Mesothelial cell of epicardium (in vitro differentiated cells): ENCODE results near the gene GLMN.

DNA sequence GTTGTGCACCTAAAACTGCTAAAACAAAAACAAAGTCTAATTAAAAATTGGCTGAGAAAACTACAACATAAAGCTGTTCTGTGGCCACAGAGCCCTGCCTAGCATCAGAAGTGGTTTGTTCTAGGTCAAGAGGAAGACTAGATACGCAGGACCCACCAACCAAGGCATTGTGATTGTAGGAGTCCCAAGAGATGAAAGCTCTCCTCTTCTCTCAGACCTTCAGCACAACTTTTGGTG lies 80.9 kb upstream of the LRRC8D start:
- PRO-cap: no peak

DNA sequence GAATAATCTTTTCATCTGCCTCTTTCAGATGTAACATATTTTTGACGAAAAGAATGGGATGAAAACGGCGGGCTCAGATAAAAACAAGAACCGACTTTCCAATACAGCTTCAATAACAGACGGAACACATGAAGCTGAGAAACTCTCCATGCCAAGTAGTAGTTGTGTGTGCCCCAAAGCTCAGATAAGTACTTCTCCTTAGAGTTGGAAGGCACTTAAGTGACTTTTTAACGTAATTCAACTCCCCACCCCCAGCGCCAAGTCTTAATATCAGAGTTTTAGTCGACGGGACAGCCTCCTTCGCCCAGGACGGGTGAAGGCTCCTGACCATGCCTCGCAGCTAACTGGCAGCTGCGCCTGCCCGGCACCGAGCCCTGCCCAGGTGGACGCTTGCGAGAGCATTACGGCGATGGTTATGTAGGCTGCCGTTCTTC lies 467 bp upstream of the LRRC8D start:
- PRO-cap: no peak

DNA sequence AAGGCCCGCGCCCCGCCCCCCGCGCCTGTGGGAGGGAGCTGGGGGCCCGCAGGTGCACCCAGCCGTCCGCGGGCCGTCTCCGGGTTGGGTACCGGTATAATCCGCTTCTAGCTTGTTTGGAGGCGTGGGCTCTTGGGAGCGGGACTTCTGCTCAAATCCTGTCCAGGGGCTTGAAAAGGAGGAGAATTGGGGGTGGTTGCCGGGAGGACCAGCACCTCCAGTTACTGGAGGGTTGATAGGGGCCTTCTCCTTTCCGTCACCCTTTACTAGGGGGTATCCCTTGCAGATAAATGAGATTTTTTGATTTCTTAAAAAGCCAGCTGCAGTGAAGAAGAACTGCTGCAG lies 965 bp downstream of the LRRC8D start:
- PRO-cap: no peak

GRCh38 chr1:89822571-89822775 lies 1.6 kb downstream of the LRRC8D start:
- PRO-cap: no peak

DNA sequence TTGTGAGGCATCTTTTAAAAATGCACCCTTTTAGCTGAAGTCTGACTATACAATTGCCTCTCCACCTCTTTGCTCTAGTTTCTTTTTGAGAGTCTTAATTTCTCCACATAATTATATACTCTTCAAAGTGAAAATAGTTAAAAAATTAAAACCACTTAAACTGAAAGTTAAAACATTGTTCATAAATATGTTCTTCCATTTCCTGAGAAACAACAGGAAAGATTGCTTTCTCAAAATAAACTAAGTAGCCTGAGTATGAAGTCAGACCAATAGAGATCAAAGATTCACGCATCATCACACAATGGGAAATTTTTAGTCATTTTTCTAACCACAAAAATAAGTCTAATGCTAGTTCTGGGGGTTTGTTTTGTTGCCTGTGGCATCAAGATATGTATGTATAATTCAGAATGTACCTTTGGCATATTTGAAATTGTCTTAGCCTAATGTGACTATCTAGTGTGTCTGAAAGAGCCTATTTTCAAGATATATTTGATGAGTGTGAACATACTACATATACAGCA lies 34.8 kb downstream of the LRRC8D start:
- PRO-cap: no peak

- PRO-cap: no peak
These were observed 50.2 kb downstream of the LRRC8D start for GRCh38 chr1:89870858-89871687.

GRCh38 chr1:89881175-89881786 lies 60.4 kb downstream of the LRRC8D start:
- PRO-cap: no peak

- PRO-cap: no peak
These were observed 14.3 kb downstream of the ZNF644 start for GRCh38 chr1:91007469-91008041.

GRCh38 chr1:91129405-91129937 lies 107.6 kb upstream of the ZNF644 start:
- PRO-cap: no peak

- PRO-cap: no peak
These were observed 90.6 kb downstream of the CDC7 start for GRCh38 chr1:91591260-91591714.

DNA sequence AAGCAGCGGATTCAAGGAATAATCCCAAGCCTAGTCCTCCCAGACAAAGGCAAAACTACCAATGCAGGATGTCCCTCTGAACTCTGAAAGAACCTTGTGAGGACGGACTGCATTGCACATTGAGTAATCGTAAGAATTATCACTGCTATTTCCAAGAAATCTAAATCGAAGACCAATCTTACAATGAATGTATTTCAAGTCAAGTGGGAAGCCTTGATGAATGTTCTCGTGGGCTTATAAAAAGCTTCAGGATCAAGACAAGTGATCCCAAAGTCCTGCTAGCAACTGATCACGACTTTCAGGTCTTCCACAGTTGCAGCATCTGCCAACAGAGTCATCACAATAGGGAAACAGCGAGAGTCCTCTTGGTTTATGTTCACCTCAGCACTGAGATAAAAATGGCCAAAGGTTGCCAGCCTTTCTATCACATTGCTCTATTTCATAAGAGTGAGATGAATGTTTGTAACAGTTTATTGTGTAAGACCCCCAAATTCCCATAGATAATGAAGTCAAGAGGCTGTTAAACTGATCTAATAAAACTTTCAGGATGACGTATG lies 150.8 kb downstream of the TGFBR3 start:
- PRO-cap: no peak

- PRO-cap: no peak
These were observed 140.0 kb downstream of the TGFBR3 start for GRCh38 chr1:91745852-91746409.

DNA sequence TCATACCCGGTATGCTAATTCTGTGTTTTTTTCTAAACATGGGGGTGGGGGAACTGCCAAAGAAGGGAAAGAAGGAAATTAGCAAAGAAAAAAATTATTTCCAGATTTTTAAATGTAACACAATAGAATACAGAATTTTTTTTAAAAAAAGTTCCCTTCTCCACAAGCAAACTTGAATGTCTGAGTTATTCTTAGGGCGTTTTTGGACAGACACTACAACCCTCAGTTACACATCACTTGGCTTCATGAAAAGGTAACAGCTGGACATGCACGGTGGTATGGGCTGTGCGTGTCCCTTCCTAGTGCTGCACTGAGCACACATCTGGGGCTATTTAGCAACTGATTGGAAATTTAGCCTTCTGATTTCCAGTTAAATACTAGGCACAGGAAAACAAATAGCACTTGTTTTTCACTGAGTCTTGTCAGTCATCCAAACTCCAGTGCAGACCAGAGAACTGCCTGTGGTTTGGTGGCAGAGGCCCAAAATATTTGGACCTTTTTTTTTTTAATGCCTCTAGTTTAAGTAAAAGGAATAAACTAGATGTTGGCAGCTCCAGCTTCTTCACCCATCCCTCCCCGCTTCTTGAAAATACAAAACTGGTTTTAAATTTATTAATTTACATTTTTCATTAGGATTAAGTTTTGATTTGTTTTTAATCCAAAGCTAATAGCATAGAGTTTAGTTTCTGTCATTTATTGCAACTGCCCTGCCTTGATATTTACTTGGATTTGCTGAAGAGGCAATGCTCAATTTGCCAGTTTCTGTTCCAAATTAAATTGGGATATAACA lies 134.6 kb downstream of the TGFBR3 start:
- PRO-cap: no peak

DNA sequence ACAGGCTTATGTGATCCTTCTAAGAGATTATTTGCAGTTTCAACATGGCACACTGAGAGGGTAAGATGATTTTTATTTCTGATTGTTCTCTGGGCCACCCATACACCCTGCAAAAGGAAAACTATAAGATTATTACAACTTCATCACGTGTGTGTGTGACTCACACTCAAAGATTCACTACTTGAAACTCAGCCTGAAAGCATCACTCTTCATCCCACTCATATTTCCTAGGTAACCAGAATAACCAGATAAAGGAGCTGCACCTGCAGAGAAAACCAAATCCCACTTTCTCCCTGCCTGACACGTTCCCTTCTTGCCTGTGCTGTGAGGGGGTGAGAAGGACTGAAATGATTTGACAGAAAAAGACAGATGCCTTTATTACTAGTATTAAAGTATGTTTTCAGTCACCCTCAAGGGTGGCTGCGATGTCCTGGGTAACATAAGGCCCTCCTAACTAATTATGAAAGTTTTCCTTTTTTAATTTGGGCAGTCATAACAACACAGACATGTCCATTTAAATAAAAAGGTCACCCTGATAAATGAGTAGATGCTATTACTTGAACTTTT lies 131.6 kb downstream of the TGFBR3 start:
- PRO-cap: no peak

DNA sequence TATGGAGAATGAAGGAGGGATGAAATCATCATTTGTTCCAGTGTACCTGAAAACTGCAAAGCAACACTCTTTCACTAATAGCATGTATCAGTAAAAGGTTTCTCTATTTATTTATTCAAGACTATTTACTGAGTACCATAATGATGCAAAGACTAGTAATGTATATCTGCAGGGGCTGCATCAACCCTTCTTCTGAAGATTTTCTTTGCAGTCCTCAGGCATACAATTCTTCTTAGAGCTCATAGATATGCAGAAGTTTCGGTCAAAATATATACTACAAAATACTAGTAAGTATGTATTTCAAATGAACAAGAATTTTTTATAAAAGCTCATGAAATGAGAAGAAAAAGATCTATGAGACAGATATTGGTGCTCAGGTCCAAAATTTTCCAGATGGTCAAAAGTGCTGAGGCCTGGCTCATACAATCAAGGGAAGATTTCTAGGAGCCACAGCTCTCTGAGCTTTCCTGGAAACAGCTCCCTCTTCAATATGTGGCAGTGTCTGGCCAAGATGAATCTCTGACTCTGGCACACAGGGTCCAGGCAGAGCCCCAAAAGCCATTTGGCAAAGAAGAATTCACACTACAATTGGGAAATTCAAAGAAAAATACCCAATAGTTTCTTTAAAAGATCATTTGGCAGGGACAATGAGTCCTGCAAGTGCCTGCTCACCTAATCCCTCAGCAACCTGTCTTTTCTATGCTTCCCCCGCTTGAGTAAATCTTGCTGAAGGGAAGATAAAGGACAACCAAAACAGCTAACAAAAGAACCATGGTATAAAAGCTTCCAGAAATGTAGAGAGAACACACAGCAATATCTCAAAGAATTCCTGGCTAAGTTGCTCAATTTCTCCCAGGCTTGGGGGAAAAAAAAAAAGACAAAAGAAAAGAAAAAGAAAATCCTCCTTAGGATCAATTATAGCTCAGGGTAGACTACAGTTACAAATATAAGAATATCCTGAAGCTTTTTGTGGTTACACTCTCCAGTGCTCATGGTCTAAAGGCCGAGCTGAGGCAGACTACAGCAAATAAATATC lies 124.7 kb downstream of the TGFBR3 start:
- PRO-cap: no peak

- PRO-cap: no peak
These were observed 55.8 kb downstream of the TGFBR3 start for GRCh38 chr1:91830016-91830655.

- PRO-cap: unidirectional peak, plus-strand start at chr1:92298611; unidirectional peak, plus-strand start at chr1:92298753; bidirectional peak, plus-strand start at chr1:92299059, minus-strand start at chr1:92298974
These were observed at the start of gene GLMN for GRCh38 chr1:92298420-92299617. Gene GLMN, minus strand, starts transcription at chr1:92298987.

DNA sequence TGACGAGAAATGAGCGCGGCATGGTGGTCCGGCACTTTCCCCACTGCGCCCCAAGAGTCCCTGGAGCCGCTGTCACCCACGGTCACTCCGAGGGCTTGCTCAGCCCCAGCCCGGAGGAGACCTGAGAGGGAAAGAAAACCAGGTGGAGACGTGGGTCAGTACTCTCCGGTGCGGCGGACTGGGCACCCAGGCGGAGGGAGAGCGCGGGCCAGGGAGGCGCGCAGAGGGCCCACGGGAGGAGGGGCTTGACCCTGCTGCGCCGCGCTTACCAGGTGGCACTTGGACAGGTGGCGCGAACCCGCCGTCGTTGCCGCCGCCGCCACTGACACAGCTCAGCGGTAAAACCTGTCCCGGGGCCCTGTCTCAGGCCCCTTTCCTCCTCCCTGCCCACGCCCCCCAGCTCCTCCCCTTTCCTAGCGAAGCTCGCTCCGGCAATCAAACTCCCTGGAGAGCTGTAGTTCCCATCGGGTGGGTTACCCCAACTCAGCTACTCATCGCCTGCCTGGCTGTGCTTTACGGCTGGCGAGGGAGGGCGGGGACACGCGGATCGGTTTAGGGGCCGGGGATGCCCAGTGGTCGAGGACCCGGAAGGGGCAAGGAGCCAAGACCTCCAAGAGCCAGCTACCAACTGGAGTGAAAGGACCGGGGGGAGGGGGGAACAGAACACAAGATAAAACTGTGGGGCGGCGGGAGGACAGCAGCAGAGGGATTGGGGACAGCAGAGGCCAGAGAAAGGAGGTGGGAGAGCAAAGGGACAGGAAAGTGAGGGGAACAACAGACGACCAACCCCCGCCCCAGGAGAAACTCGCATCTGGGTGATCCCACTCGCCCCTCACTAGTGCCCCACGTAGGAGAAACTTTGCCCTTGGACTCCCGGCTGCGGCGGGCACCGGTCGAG lies 3.0 kb downstream of the GFI1 start:
- PRO-cap: no peak

GRCh38 chr1:92543165-92543767 lies 56.5 kb upstream of the GFI1 start:
- PRO-cap: no peak

DNA sequence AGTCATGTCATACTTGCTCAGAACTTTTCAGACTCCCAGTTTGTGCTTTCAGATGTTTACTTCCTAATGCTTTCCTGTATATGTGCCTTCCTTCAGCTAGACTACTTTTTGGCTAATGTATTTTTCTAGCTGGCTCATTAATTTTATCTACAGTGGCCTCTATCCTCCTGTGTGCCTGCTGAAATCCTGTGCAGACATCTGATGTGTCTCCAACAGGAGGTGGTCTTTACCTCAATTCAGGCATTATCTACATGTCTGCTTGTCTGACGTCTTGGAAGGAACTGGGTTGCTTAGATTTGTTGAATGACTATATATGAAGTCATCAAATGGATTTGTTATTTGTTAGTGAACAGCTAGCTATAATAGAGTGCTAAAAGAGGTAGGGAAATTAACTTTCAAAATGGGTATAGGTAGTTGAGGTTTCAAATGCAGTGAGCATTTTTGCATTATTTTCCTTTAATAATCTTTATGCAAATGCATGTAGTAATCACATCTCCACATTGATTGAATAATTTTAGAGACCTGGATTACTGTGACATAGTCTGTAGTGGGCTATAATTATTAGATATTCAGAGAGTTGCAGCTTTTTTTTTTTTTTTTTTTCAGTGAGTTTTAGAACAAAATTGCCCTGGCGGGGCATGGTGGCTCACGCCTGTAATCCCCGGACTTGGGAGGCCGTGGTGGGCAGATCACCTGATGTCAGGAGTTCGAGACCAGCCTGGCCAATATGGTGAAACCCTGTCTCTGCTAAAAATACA lies 6.8 kb downstream of the RPL5 start:
- PRO-cap: no peak